RPMI7951 (cell line): Measurements from ENCODE around the gene CPVL.

DNA sequence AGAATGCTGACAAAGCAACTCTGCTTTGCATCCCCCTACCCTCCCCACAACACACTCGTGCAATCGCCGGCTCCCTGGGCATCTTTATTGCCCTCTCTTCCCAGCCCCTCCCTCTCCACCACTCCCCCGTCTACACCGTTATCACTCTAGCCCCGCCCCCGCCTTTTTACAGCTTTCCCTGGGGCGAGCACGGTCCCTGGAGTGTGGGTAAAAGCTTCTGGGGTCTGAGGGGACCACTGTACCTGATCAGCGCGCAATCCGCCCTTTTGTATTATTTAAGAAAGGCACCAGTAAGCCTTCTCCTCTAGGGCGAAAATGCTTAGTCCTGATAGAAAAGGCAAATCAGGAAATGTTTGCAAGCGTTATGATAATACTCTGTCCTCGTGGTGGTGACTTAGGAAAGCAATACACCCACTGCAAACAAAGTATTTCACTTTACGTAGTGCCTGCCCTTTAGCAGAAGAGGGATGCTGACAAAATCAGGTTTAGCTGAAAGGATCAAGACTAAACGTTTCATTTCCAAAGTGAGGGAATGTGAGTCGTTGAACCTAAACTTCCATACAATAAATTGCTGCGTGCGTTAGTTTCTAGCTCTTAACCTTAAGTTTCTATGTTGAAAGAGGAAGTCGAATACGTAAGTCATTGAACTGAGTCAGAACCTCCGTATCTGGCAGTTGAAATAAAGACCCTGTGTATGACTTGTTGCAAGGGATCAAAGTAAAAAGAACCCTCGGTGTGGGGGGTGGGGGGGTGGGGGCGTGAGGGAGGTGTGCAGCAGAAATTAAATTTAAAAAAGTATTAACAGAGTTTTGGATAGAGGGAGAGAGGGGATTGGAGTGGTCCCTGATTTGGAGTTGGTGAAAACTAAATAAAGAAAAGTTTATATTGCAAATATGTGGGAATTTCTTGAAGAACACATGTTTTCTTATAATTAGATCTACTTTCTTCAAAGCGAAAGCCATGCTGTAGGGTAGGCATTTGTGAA is 1.2 kb upstream of the CREB5 start:
- RAMPAGE, long total RNA: no peak

- RAMPAGE, long total RNA: no peak
Observed at GRCh38 chr7:28674150-28674713, 261.9 kb downstream of the CREB5 start.

DNA sequence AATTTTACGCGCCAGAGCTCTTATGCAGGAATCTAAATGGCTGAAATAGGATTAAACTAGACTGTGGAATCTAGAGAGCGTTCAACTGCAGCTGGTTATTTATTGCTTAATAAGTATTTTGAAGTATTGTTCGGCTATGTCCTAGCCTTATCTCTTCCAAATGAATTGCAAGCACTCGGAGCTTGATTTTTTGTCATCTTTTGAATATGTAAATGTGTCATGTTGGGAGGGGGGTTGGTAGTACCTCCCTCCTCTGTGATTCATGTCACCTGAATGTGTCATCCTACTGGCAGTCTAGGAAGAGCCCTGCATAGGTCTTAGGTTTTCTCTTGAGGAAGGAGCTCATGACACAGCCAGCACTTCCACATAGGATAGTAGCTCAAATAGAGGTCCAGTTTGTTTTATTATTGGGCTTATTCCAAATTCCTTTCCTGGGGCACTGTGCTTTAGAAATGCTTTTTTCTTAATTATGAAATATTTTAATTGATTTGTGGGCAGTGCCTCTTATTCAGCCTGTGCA is 22.4 kb upstream of the TRIL start:
- RAMPAGE, long total RNA: no peak

- RAMPAGE, long total RNA: no peak
Observed at GRCh38 chr7:28986120-28987210, 28.3 kb upstream of the TRIL start.

- RAMPAGE, long total RNA: no peak
Observed at GRCh38 chr7:29146308-29147121, at the start of gene CPVL. CPVL (minus strand) TSS chr7:29146537.

GRCh38 chr7:29297112-29297917 is 102.7 kb downstream of the CHN2 start:
- RAMPAGE, long total RNA: no peak

DNA sequence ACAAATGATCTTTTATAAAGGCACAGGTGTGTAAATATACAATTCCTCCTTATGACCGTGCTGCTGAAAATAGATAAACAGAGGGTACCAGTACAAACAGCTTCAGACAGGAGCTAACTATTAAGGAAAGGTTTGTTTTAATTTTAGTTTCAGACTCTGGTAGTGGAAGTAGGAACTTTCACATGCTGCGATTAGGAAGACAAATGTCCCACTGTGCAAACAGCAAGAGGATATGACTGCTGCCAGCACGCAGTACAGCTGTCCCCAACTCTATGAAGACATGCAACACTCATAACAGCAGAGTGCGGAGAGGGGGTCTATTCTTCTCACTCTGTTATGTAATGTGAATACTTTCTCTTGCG is 142.6 kb downstream of the CHN2 start:
- RAMPAGE, long total RNA: no peak

GRCh38 chr7:29480438-29480839 is 83.2 kb upstream of the PRR15 start:
- RAMPAGE, long total RNA: no peak

GRCh38 chr7:29806593-29807316 is 447 bp downstream of the WIPF3 start:
- RAMPAGE, long total RNA: no peak

GRCh38 chr7:30078671-30079185 is 50.5 kb downstream of the PLEKHA8 start:
- RAMPAGE, long total RNA: no peak

DNA sequence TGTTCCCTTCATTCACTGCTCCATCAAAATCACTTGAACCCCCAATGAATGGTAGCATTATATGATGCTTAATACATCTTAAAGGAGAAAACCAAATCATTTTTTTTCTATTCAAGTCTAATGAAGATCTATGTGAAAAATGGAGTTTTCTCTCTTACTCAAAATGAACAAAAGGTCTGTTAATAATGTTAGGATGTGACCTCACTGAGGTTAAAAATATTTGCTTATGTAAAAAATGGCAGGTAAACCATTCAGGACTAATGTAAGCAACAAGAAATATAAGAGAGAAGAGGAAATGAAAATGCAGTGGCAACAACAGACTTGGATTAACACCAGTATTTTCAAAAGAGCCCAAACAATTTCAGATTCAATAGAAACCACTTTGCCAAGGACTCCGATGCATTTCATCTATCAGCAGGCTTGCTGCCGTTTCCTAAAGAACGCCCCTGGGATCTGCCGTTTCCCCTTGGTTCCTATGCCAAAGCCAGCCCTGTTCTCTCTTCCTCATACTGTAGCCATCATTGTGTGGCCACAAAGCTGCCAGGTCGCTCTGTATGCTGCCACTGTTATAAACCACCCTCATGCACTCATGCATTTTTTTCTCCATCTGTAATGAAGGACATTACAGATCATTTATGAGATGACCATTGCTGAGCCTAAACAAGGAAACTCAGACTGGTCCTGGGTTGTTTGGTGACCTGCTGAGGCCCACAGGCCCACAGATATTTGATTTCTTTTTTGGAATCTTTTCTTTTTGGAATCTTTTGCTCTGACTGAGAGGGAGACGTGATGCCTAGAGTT is 66.5 kb downstream of the MTURN start:
- RAMPAGE, long total RNA: no peak

GRCh38 chr7:30290189-30290872 is 5.9 kb downstream of the ZNRF2 start:
- RAMPAGE, long total RNA: no peak

- RAMPAGE, long total RNA: no peak
Observed at GRCh38 chr7:30321842-30322928, 37.8 kb downstream of the ZNRF2 start.

DNA sequence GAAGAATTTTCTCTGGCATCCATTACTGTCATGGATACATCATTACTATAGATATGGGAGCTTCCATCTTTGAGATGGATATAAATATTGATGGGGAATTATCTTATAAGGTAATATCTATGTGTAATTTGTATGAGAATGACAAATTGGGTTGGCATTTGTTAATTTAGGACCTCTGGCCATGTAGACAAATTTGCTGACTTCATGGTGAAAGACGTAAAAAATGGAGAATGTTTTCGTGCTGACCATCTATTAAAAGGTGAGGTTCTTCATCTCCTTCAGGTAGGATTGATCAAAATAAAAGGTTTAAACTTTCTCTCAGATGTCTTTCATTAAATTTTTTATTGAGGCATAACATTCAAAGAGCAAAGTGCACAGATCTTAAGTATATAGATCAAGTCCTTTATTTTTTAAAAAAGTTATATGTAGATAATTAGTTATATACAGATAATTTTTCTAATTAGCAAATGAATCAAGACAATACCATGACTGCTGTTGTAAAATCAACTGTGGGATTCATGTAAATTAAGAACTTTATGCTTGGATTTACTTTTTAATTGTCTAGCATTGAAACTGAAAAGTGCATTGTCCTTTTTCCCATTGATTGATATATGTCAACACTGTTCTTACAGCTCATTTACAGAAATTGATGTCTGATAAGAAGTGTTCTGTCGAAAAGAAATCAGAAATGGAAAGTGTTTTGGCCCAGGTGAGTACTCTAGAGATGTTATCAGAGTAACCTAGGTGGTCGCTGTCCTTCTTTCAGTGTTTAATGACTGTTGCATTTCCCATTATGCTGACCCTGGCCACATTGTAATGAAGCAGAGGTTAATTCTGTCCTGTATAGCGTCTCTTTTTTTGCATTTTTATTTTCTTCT is 8.4 kb downstream of the GARS1 start:
- RAMPAGE, long total RNA: no peak

- RAMPAGE, long total RNA: no peak
Observed at GRCh38 chr7:30755648-30755907, 3.6 kb downstream of the INMT start.

DNA sequence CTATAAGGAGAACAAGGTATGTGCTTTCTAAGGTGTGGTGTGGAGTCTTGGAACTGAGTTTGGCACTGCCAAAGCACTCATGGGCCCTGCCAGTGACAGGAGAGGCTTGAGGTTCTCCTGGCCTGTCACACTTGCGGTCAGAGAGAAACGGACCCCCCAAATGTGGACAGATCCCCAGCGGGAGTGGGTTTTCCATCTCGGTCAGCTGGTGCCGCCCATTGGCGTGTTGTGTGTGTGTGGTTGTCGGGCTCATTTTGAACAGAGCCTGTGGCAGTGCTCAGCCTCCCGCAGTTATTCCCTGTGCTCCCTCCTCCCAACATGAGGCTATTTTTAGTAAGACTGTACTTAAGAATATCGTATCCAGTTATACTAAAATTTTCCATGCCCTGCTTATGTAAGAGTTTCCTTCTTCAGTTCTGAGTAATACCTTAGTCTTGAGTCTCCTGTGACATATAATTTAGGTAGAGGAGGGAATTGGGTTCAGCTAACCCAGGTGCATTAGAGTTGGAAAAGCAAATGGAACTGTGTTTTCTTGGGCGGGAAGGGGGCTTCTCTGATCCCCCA is 7.4 kb downstream of the MINDY4 start:
- RAMPAGE, long total RNA: no peak

GRCh38 chr7:30898600-30898949 is 13.1 kb upstream of the AQP1 start:
- RAMPAGE, long total RNA: no peak

- RAMPAGE, long total RNA: no peak
Observed at GRCh38 chr7:30921105-30921728, 9.6 kb downstream of the AQP1 start.

DNA sequence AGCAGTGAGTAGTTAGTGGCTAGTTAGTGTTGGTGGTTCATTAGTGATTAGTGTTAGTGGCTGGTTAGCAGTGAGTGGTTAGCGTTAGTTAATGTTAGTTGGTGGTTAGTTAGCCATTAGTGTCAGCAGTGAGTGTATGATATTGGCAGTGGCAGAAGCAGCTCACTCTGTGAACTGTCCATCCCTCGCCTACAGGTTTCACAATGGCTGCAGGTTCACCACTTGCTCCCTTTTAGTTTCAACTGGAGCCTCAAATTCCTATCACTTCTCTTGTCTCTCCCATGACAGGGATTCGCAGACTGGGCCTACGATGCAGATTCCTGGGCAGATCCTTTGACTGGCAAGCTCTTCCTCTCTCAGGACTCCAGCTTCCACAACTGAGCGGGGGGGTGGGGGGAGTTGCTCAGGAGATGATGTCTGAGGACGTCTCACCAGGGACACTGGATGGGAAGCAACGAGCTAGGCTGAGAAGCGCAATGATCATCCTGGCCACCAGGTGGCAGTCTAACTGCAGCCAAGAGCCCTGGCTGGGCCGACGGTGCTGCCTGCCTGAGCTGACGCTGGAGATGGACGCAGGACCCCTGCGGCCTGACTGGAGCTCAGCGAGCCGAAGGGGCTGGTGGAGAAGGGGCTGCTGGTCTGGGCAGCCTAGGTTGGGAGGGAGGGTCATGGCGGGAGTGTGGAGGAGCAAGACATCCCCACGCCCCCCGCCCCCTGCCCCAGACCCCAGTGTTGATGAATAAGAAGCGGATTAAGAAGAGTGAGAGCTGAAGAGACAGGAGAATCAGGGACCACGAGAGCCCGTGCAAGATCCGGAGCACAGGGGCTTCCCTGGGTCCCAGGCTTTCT is 19.8 kb downstream of the GHRHR start:
- RAMPAGE, long total RNA: no peak

GRCh38 chr7:31318410-31318865 is 22.1 kb downstream of the NEUROD6 start:
- RAMPAGE, long total RNA: no peak